Skin of body (tissue), 2 donors: ENCODE measurements around a stretch of chr17.

DNA sequence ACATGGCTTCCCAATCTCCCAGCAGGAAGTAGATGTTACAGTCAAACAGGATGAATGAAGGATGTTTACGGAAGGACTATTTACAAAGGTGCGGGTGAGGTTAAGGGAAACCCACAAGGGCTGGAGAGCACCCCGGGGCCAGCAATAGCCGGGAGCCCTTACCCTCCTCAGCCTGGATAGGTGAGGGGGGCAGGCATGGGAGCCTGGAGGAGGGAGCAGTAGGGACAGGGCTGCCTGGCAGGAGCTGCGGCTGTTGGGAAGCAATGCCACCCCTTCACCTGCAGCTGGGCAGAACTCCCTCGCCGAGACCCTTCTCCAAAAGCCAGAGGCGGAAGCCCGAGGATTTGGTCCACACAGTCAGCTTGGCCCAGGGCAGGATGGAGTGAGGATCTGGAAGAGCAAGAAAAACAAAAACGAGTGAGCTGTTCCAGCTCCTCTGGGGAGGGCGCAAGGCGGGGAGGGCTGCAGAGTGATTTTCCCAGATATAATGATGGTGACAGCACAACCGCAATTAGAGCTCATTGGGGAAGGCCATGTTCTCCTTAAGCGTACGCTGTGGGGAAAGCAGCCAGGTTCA is 24.4 kb upstream of the CACNG1 start:
- RAMPAGE, long total RNA: no peak

- RAMPAGE, long total RNA: no peak
These were observed 1.0 kb upstream of the CACNG1 start for GRCh38 chr17:67043287-67043800.

GRCh38 chr17:67156927-67157373 is 88.0 kb downstream of the HELZ start:
- RAMPAGE, long total RNA: no peak

DNA sequence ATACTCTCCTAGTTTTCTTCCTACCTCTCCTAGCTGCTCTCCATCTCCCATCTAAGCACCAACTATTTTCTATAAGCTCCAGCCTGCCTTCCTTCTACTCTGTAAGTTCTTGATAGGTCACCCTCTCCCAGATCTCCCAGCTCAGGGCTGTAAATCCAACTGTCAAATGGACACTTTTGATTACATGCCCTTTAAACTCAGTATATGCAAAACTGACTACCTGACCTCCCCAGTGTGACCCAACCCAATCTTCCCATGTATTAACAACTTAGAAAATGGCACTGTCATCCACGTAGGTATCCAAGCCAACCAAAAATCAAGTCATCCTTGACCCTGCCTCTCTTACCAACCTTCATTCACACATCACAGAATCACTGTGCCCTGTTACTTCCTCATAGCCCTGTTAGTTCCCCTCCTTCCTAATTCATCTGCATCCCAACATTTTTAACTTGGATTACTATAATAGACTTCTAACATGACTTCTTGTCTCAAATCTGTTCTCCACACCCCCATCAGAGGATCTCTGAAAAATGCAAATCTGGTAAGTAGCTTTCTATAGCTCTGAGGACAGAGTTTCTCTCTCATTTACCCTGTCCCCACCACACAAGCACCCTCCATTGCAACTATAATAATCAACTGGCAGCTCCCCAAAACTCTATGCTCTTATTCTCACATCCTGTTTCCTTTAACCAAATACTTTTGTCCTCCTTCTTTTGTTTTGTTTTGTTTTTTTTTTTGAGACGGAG is 73.7 kb downstream of the HELZ start:
- RAMPAGE, long total RNA: no peak

- RAMPAGE, long total RNA: no peak
These were observed 21.0 kb downstream of the HELZ start for GRCh38 chr17:67223916-67224528.

- RAMPAGE, long total RNA: no peak
These were observed 615 bp downstream of the HELZ start for GRCh38 chr17:67244126-67245036.

DNA sequence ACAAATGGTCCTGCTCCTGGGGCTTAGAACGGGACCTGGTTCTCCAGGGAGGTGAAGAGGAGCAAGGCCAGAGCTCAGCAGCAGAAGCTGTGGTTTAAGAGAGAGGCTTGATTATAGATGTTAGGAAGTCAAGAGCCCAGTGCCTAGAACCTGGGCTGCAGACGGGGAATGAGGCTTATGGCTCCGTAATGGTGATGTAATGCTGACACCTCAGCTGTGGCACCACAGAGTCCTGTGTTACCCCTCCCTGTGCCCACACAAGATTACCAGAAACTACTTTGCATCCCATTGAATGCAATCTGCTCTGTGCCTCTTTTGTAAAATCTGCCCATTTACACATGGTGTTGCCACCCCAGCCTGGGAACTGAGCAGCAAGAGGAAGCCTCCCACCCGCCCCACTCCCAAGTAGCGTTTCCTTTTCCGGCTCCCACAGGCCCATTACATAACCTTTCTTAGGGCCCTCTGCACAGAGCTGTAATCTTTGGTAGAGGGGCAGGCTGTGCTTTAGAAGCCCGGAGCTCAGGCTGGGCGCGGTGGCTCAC is 57.0 kb downstream of the PITPNC1 start:
- RAMPAGE, long total RNA: no peak

GRCh38 chr17:67469183-67469931 is 92.3 kb downstream of the PITPNC1 start:
- RAMPAGE, long total RNA: no peak

GRCh38 chr17:67474901-67476000 is 98.2 kb downstream of the PITPNC1 start:
- RAMPAGE, long total RNA: no peak

DNA sequence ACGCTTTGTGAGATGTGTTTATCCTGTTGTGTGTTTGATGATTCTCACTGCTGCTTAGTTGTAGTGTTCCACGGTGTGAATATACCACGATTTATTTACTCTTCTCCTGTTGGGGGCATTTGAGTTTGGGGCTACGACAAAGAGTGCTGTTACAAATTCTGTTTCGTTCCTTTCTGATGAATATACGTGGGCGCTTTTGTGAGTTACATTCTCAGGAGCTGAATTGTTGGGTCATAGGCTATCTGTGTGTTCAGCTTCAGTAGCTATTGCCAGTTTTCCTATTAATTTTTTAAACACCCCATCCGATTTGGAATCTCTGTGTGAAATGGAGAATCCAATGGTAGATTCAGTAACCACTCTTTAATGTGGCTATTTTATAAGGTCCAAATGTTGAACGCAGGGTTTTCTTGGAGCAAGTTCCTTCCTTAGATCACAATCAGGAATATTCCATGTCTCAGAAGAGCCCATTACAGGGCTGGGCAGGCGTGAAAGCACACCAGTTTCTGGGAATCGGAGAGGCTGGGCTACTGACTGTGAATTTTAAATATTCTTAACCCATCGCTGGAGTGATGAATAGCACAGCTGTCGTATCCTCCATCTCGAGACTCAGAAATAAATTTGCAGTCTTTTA is 115.8 kb downstream of the PITPNC1 start:
- RAMPAGE, long total RNA: no peak

DNA sequence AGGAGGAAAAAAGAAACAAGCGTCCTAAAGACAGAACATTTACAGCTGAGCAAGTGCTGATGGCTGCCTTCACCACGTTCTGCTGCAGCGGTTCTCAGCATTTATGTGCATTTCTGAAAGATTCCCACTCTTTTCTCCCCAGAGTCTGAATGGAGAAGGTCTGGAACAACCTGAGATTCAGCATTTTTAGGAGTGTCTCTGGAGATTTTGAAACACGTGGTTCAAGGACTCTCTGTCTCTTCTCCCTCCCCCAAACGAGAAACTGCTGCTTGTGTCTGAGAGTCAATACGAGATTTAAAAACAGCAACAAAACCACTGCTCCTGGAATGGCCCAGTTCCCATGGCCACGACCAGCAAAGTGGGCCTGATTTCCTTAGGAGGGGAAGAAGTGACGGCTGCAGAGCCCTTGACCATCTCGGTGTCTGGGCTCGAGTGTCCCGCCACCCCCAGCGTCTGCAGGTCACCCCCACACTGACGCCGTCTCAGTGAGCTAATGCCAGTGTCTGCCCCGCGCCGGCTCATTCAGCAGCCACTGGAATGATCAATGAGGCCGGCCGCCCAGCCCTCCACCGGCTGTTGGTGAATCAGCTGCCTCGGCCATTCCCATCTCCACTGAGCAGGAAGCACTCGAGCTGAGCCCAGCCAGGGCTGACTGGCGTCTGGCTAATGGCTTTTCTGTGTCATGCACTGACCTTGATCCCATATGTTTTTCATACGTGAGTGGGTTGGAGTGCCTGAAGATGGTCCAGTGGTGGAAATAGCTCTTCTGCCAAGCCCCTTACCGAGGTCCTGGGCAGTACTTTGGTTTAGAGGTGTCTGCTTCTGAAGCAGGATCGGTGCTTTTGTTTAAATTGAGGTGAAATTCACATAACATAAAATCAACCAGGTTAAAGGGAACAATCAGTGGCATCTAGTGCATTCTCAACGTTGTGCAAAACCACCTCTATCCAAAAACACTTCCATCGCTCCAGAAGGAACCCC is 151.8 kb downstream of the PITPNC1 start:
- RAMPAGE, long total RNA: no peak

GRCh38 chr17:67532263-67533028 is 155.4 kb downstream of the PITPNC1 start:
- RAMPAGE, long total RNA: no peak

DNA sequence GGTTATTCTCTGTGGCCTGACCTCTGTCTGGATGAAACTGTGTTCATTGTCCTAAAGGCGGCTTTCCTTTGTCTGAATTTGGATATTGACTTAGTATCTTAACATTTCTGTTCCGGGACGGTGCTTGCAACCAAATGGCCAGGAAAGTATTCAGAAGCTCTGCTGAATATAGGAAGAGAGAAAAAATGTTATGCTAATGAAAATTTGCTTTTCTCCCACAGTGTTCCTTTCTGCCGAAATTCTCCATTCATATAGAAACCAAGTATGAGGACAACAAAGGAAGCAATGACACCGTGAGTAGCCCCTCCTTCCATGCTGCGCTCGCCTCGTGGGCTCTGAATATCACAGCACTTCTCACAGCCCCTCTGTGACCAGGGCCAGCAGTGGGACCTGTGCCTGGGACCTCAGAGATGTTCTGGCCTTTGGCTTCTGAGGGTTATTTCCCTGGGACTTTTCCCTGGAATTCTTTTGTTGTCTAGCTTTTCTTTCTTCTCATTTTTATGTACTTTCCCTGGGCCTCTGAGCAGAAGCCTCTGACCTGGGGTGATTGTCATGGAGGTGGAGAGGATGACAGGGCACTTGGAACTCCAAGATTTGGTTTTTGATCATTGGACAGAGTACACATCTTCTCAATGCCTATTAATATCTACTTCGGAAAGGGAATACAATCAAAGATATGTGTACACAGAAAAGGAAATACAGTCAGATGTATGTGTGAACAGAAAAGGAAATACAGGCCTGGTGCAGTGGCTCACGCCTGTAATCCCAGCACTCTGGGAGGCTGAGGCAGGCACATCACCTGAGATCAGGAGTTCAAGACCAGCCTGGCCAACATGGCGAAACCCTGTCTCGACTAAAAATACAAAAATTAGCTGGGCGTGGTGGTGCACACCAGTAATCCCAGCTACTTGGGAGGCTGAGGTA is 139.5 kb upstream of the NOL11 start:
- RAMPAGE, long total RNA: no peak

DNA sequence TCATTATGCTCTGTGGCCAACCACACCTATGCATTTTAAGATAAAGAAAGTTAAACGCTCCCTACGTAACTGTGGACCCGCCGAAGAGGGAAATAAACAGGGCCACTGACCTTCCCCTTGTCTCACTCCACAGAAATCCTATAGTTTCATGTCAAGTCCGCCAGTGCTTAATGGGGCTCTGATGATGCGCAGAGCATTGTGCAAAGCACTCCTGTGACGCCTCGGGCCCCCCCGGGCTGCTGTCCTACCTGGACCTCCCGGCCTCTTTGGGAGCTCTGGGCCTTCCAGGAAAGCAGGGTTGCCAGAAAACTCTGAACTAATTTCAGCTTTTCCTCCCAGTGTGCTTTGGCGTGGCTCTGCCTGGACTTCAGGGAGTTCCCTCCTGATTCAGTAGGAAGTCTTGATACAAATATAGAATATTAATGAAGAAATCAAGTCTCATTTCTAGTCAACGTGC is 84.1 kb upstream of the NOL11 start:
- RAMPAGE, long total RNA: no peak

DNA sequence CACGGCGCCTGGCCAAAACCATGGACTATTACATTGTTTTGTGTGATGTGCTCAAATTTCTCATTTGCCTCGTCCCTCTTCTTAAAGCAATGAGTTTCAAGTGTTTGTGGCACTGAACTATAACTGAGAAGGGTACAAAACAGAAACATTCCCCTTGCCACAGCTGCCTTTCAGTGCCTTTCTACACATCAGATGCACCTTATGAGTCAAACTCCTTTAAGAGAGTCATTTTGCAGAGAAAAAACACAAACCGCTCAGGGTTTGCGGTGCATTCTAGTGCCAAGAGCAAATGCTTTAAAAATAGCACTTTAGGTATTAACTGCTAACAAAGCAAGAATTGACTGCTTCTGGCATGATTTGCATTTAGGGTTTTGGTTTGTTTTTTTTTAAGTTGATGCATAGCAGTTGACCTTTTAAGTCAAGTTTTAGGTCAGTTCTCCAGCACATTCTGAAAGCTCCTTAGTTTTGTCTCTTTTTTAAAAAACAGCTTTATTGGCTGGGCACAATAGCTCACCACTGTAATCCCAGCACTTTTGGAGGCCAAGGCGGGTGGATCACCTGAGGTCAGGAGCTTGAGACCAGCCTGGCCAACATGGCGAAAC is 66.9 kb upstream of the NOL11 start:
- RAMPAGE, long total RNA: no peak

DNA sequence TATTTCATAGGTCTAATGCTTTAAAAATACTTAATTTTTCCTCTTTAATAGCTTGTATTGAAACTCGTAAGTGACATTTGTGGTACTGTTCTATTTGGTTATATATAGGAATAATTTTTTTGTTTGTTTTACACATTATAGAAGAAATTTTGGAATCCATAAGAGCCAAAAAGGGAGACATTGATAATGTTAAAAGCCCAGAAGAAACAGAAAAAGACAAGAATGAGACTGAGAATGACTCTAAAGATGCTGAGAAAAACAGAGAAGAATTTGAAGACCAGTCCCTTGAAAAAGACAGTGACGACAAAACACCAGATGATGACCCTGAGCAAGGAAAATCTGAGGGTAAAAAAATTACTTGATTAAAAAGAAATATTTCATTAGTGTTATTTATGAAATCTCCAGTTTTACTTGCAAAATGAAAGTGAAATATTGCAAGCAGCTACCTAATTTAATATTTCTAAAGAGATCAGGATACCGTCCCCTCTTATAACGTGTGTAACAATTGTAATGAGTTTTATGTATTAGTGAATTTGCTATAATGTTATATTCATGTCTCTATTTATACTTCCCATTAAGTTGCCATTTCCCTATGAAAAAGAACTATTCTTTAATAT is 49.5 kb downstream of the BPTF start:
- RAMPAGE, long total RNA: no peak

DNA sequence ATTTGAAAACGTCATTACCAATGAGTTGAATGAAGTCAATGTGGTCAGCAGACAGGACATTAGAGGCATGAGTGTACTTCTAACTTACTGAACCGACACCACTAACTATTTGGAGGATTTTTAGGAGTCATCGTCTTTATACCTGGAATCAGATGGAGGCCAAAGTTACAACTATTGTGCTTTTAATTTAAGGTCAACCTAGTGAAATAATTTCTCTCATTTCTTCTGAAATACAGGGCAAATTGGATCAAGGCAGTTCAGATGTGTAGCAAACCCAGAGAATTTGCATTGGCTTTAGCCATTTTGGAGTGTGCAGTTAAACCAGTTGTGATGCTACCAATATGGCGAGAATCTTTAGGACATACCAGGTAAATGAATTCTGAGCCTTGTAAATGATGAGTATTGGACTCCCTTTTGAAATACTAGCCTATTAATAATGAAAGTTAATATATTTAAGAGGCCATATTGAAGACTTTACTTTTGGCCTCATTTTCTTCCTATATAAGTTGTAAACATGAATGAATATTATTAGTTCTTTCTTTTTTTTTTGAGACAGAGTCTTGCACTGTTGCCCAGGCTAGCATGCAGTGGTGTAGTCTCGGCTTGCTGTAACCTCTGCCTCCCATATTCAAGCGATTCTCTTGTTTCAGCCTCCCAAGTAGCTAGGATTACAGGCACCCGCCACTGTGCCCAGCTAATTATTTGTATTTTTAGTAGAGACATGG is 68.7 kb downstream of the BPTF start:
- RAMPAGE, long total RNA: no peak

DNA sequence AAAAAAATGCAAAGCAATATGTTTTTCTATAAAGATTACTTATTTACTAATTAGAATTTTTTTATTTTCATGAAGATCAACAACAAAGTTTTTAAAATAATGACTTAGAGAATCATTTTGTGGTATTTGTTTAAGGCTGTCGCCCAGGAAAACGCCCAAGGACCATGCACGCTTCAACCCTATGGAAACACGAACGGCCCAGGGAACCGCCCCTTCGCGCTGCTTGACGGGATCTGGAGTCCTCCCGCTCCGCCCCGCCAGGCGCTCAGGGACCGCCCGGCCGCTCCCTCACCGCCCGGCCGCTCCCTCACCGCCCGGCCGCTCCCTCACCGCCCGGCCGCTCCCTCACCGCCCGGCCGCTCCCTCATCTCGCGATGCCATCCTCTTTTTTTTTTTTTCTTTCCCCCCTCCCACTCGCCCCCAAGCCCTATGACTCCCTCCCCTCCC is 332 bp upstream of the KPNA2 start:
- RAMPAGE, long total RNA: no peak

- RAMPAGE, long total RNA: no peak
These were observed 89.0 kb downstream of the KPNA2 start for GRCh38 chr17:68124391-68125082.

GRCh38 chr17:68182653-68183652 is 64.9 kb upstream of the AMZ2 start:
- RAMPAGE, long total RNA: no peak